Foreskin fibroblast (primary cell): ENCODE data around the genes CNOT11 and SLC9A4.

DNA sequence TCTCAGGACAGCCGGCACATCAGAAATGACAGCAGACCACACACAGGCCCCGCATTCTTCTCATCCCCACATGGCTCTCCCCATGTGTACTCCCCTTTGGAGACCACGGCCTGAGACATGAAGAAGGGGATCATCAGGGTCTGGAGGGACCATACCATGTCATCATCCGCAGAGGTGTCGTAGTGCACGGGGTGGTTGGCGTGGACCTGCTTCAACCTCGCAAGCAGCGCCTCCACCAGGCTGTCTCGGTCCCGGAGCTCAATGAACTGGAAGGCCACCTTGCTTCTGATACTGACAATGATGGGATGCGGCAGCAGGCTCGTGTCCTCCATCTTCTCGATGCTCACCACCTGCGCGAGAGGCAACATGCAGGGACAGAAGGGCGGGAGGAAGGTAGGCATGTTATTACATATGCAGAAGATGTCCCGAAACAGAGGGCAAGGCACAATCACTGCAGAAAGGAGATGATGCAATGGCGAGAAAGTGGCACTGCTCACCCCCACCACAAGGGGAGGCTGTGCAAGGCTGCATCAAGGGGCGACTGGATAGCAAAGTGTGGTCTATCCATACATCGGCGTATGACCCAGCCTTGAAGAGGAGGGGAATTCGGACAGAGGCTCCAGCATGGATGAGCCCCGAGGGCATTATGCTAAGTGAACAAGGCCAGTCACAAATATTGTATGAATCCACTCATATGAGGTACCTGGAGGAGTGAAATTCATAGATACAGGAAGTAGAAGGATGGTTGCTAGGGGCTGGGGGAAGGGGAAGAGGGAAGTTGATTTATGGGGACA lies 36.4 kb downstream of the RPL31 start:
- RRBS: no CpG with 5 or more reads among the region's 24 CpGs

- RRBS: 2% methylated on average over 14 of the region's 64 CpGs
These were observed at the start of gene CNOT11 for GRCh38 chr2:101252518-101253074. Gene CNOT11, plus strand, starts transcription at chr2:101252886.

DNA sequence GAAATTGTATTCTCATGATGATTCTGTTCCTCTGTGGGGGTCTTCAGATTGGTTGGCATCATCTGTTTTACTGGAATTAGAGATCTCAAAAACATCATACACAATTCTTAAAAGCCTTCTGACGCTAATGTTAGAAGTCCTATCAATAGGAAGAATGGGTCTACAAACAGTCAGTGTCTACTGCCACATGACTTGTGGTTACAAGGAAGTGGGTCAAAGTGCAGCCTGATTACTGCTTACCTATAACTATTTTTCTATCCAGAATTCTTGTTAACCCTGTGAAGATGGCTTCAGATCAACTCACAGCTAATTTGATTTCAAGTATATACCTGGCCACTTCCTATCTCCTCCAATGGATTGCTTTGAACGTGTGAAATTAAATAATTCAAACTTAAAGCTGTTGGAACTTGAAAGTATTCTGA lies 2.9 kb upstream of the RNF149 start:
- RRBS: no CpG with 5 or more reads among the region's 2 CpGs

- RRBS: no CpG with 5 or more reads among the region's 11 CpGs
These were observed 856 bp downstream of the CREG2 start for GRCh38 chr2:101386514-101386780.

DNA sequence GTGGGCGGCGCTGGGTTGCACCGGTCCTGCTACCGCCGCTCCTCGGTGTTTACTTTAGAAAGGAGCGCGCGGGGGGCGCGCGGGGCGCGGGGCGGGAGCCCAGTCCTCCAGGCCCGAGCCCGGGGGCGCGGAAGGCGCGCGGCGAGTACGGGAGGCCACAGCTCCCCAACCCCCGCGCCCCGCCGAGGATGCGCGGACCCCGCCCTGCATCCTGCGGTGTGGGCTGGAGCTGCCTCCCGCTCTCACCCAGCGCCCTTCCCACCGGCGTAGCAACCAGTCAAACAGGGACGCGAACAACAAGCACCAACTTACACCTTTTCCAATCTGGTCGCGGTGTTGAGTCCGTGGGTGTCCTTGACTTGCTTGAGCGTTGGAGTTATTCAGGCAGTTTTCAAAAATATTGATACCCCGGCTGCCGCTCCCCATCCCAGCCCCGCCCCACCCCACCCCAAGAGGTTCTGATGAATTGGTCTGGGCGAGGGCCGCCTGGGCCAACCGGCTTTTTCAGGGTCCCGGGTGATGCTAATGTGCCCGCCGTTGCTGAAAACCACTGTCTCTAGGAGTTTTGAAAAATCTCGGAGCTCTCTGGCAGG lies 492 bp downstream of the RFX8 start:
- RRBS: 3% methylated on average over 13 of the region's 52 CpGs

- RRBS: no CpG with 5 or more reads among the region's 17 CpGs
These were observed 1.6 kb downstream of the MAP4K4 start for GRCh38 chr2:101698829-101699794.

DNA sequence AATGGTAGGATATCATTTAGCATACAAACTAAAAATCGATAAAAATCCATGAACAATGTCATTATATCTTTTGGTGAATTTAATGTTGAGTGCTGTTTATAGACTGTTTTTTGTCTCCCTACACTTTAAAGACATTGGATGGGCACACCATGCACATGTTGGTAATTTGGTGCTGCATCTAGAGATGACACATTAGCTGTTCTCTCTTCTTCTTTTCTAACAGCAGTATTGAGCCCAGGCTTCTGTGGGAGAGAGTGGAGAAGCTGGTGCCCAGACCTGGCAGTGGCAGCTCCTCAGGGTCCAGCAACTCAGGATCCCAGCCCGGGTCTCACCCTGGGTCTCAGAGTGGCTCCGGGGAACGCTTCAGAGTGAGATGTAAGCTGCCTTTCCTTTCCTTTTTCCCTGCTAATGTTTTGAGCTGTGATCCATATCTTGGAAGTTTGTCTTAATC lies 125.5 kb upstream of the IL1R2 start:
- RRBS: no CpG with 5 or more reads among the region's 4 CpGs

GRCh38 chr2:101870029-101871069 lies 121.4 kb upstream of the IL1R2 start:
- RRBS: no CpG with 5 or more reads among the region's 22 CpGs

- RRBS: no CpG with 5 or more reads among the region's 4 CpGs
These were observed 99.4 kb upstream of the IL1R2 start for GRCh38 chr2:101892249-101892816.

GRCh38 chr2:101989795-101990142 lies 2.0 kb upstream of the IL1R2 start:
- RRBS: no CpG with 5 or more reads among the region's 5 CpGs

GRCh38 chr2:102030729-102031499 lies 39.2 kb downstream of the IL1R2 start:
- RRBS: no CpG with 5 or more reads among the region's 16 CpGs

DNA sequence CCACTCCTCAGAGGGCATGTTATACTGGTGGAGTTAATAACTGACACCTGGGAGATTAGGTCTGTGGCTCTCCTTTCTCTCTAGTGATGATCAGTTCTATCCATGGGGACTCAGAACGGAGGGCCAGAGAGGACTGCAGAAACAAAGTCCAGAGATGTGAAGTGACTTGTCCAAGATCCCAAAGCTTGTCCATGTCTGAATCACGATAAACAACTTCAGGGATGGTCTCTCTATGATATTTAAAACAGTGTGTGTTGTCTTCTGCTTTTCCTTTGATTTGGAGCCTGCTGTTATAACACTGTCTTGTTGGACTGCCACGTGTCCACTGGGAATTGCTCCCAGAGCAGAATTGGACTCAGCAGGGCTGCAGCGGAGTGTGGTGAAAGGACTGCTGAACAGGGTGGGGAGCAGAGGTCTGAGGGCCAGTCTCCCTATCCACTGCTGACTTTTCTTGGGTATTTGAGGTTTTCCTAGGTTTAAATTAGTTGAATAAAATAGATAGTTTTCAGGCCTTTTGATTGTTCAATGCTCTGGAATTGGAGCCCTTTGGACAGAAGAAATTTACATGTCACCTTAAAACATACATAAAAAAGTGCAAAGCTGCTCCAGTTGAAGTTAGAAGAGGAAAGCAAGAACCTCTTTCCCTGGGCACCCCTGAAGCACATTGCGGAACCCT lies 68.3 kb downstream of the IL1R2 start:
- RRBS: no CpG with 5 or more reads among the region's 5 CpGs

DNA sequence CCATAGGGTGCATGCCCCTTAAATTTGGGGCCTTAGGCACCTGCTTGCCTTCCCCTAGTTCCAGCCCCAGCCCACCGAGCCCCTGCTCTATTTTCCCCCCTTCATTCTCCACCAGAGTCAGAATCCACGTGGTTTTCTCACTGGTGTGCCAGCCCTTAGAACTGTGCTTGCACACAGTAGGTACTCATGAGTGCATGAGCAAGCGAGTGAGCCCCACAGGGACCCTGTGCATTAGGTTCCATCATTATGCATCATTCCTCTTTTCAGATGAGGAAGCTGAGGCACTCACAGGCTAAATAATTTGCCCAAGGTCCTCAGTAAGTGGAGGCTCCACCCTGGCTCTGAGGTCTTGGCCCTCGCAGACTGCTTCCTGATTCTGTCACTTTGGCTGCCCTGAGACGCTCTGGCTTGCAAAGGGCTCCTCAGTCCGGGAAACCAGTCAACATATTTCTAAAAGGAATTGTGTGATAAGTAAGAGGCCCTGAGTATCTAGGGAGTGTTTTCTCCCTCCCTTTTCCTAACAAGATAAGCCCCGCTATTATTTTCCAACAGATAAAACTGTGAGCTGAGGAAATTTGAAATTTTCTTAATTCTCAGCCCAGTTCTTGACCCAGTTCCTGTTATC lies 71.7 kb downstream of the IL1R2 start:
- RRBS: no CpG with 5 or more reads among the region's 7 CpGs

- RRBS: no CpG with 5 or more reads among the region's 11 CpGs
These were observed 59.8 kb upstream of the IL1R1 start for GRCh38 chr2:102082410-102083424.

- RRBS: no CpG with 5 or more reads among the region's 6 CpGs
These were observed 36.5 kb upstream of the IL1R1 start for GRCh38 chr2:102105914-102106608.

- RRBS: no CpG with 5 or more reads among the region's 7 CpGs
These were observed 51.6 kb downstream of the IL1RL2 start for GRCh38 chr2:102238235-102239036.

- RRBS: no CpG with 5 or more reads among the region's 3 CpGs
These were observed 25.1 kb upstream of the IL18RAP start for GRCh38 chr2:102397750-102398304.

DNA sequence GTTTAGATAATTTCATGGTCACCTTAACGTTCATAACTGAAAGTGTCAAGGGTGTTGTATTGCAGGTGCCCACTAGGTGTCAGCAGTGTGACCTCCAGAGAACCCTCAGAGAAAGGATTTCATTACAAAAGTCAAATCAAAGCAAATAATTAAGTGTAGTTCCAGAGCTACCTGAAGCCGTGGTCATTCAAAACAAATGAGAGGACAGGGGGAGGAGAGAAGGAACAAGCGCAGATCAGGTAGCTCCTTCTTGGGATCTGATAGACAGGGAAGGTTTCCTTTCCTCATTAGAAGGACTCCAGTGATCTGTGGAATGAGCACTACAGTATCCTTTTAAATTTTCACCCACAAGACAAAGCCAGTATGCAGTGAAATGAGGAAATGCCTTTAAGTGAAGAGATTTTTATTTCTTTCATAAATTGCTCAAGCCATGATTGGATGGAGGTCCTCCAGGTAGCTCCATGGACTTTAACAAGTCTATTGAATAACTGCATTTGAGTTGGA lies at the start of gene SLC9A4:
Gene SLC9A4 (plus strand): TSS at position 186 of the 504 bp plus-strand sequence.
- RRBS: no CpG with 5 or more reads among the region's 3 CpGs

DNA sequence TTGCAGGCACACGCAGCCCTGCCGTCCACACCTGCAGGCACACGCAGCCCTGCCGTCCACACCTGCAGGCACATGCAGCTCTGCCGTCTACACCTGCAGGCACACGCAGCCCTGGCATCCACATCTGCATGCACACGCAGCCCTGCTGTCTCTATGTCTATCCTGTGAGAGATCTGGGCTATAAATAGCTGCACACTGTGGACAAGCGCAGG lies 41.9 kb downstream of the TMEM182 start:
- RRBS: no CpG with 5 or more reads among the region's 8 CpGs

DNA sequence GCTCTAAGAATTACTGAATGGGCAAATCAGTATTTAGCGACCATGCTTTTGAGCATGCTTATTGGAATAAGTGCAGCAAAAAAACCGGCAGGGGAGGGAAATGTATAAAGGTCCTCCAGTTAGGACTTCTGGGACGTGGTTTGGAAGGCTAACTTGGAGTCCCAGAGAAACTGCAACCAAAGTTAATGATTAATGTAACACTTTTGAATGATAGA lies 890.6 kb upstream of the POU3F3 start:
- RRBS: no CpG with 5 or more reads among the region's 3 CpGs